Spleen (tissue), 7 donors: ENCODE measurements around the genes LRP6 and CREBL2.

DNA sequence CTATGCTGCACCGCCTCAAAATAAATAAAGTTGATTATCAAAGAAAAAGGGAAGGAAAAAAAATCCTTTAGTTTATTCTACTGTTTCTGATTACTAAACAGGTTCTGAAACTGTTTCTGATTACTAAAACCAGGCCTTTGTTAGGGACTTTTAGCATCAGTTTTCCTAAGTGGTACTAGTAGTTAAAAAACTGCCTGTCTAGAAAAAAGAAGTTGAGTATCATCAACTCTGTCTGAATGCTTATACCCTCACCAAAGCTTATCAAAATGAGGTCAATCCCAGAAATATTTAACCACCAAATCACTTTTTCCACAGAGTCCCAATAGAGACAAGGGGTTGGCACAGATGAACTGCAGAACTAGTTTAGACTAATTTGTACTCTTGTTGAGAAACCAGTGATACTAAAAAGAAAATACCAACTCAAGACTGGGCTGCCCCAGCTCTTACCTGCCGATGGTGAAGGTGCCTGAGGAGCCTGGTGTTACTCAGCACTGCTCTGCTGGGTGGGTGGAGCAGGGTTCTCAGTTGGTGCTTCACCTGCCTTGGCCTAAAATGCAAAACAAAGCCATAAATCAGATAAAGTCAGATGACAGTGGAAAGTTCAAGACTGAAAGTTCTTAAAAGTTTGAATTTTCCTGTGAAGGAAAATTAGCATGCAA lies 22.2 kb downstream of the YBX3 start:
- PRO-cap, 4 experiments = no peak in any of the 4 experiments
- RAMPAGE, long total RNA, 4 experiments = no peak in any of the 4 experiments

GRCh38 chr12:10703712-10704392 lies 19.3 kb downstream of the YBX3 start:
- PRO-cap, 4 experiments = no peak in any of the 4 experiments
- RAMPAGE, long total RNA, 4 experiments = no peak in any of the 4 experiments

DNA sequence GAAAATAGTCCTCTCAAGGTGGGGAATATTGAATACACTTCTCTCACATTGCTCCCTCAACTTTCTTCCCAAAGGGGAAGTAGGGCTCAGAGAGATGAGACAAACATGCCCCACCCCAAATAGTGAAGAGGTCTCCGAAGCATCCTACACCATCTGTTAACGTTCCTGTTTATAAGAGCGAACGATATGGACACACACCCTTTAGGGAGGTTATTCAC lies 1.6 kb downstream of the YBX3 start:
- PRO-cap, 4 experiments = peak in 4 of 4 experiments; most common minus-strand start position 146 of the sequence (in 3)
- RAMPAGE, long total RNA, 4 experiments = no peak in any of the 4 experiments

DNA sequence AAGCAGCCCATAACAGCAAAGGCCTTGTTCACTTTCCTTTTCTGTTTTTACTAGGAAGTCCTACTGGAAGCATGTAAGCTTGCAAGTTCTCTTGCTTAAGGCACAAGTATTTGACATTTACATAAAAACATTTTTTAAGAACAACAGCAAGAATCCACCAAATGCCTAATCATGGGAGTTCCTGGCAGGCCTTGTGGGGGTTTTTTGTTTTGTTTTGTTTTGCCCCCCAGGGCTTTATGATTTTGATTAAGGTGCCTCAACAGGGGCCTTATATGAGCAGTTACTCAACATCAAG lies 50.7 kb upstream of the PRB2 start:
- PRO-cap, 4 experiments = peak in 1 of 4 experiments; most common plus-strand start position 187 of the sequence (in 1)
- RAMPAGE, long total RNA, 4 experiments = no peak in any of the 4 experiments

DNA sequence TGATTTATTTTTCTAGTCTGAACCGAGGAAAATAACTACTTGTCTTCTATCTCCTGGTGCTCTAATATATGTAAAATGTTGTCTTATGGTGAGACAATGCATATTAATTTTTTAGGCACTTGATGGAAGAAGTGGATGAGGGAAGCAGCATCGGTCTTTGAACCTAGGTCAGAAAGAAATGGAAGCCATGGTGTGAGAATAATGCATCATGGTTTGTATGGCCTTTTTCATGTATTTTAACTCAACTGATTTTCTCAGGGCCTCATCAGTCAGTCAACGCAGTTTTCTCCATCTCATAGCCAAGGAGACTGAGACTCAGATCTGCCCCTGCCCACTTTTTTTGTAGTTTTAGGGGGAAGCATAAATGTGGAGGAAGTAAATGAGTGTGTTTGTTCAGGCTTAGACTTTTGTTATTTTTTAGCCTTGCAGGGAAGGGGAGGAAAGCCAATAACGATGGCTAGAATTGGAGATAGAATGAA lies 88.1 kb downstream of the ETV6 start:
- PRO-cap, 4 experiments = no peak in any of the 4 experiments
- RAMPAGE, long total RNA, 4 experiments = no peak in any of the 4 experiments

- PRO-cap, 4 experiments = no peak in any of the 4 experiments
- RAMPAGE, long total RNA, 4 experiments = no peak in any of the 4 experiments
Observed at GRCh38 chr12:11797902-11798605, 148.6 kb downstream of the ETV6 start.

- PRO-cap, 4 experiments = peak in 1 of 4 experiments; most common plus-strand start chr12:11839584 (in 1)
- RAMPAGE, long total RNA, 4 experiments = no peak in any of the 4 experiments
Observed at GRCh38 chr12:11838851-11840074, 189.8 kb downstream of the ETV6 start.

DNA sequence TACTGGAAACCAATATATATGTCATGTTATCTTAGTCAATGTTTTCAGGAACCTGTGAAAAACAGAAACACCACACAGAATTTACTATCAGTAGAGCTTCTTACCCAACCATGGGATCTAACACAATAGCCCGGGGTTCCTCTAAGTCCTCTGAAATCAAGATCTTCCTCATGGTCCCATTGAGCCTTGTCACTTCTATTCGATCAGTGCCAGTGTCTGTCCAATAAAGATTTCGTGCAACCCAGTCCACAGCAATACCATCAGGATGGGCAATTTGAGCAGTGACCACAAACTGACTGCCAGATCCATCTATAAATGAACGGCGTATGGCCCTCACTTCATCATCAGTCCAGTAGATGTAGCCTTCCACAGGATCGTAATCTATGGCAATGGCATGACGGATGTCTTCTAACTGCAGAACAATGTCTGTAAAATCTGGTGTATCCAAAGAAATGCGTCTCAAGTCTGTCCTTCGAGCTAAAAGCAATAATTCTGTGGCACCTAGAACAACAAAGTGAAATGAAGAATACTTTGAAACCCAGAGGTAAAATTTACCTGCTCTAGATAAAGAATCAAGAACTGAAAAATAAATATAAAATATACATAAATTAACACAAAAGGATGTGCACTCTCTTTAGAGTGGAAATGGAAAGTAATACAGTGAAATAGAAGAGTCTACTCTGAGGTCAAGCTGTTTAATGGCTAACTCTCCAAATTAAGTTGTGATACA lies 85.7 kb downstream of the LRP6 start:
- PRO-cap, 4 experiments = no peak in any of the 4 experiments
- RAMPAGE, long total RNA, 4 experiments = start-site peak on the minus strand in 1 of 4 experiments, centred at position 289 of the sequence, 16 reads per replicate

DNA sequence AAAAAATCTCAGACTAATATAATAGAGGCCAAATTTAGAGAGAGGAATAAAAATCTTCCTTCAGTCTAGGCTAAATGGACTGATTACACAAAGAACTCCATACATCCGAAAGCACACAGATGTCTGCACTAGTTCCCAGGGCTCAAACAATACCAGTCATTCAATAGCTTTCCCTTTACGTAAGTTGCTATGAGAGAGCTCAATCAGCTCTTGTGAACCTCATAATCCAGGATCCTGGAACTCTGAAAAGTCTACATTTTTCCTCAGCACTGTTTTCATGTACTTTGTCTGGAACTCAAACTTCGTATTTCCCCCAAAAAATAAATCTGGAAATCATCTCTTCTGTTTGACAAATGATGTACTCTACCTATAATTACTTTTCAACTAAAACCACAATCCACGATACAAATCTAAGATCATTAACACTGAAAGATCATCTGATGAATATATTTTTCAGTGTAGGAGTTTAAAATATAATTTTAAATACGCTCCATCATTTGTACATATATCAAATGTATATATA lies 25.8 kb downstream of the LRP6 start:
- PRO-cap, 4 experiments = no peak in any of the 4 experiments
- RAMPAGE, long total RNA, 4 experiments = no peak in any of the 4 experiments

DNA sequence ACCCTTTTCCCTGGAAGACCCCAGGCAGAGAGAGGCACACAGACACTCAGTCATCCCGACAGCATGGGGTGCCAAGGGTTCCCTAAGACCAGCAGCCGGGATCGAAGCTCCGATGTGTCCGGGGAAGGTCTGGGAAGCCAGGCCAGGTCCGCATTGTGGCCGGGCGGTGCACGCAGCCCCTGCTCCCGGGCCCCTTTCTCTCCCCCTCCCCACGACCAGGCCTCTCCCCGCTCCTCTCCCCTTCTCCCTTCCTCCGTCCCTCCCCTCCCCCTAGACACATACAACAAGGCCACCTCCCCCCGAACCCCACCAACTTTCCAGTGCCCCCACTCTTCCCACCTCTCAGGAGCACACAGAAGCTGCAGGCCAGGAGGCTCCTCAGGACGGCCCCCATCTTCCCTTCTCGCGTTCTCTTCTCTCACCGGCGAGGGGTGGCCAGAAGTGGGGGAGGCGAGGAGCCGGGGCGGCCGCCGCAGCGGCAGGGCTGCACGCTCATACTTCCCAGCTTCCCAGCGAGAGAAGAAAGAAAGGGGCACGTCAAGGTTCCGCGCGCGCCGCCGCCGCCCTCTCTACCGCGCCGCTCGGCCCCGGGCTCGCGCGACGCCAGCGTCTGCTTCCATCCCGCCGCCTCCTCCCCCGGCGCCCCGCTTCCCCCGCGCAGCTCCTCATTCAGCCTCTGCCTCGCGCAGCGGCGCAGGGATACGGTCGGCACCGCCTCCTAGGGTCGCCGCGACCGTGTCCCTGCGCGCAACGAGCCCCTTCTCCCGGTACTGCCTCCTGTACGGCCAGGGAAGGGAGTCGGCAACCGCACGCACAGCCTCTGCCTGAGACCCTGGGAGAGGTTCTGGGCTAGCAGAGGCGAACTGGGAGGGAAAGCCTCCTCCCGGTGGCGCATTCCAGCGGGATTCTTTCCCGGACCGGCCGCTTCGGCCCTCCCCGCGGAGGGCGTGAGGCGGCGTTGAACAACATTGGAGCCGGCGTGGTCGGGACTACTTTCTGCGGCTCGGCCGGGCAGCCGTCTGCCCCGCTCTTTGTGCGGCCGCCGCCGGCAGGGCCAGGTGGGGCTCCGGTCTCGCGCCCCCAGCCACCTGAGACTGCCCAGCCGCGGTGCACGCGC lies at the start of gene LRP6:
Gene LRP6, minus strand, starts transcription at position 703 of the 1,117 bp plus-strand sequence.
- PRO-cap, 4 experiments = peak in 4 of 4 experiments; most common plus-strand start position 992 of the sequence (in 4); most common minus-strand start position 650 of the sequence (in 2)
- RAMPAGE, long total RNA, 4 experiments = no peak in any of the 4 experiments

DNA sequence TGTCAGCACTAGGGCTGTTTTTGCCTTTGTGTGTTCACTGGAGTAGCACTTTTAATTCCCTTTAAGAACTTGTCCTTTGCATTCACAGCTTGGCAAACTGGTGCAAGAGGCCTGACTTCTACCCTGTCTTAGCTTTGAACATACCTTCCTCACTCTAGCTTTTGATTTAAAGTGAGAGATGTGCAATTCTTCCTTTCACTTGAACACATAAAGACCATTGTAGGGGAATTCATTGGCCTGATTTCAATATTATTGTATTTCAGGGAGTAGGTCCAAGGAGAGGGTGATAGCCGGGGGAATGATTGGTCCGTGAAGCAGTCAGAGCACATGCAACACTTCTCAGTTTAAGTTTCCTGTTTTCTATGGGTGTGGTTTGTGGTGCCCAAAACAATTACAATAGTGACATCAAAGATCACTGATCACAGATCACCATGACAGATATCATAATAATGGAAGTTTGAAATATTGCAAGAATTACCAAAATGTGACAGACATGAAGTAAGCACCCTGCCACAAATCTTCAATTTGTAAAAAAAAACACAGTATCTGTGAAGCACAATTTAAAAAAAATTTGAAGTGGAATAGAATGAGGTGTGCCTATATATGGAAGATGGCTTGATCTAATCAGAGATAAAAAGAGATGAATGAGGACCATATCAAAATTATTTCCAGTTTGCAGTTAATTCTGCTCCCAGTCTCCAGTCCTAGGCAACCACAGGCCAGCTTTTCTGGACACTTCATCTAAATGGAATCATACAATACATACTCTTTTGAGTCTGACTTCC lies 23.1 kb downstream of the BORCS5 start:
- PRO-cap, 4 experiments = peak in 1 of 4 experiments; most common minus-strand start position 320 of the sequence (in 1)
- RAMPAGE, long total RNA, 4 experiments = no peak in any of the 4 experiments

DNA sequence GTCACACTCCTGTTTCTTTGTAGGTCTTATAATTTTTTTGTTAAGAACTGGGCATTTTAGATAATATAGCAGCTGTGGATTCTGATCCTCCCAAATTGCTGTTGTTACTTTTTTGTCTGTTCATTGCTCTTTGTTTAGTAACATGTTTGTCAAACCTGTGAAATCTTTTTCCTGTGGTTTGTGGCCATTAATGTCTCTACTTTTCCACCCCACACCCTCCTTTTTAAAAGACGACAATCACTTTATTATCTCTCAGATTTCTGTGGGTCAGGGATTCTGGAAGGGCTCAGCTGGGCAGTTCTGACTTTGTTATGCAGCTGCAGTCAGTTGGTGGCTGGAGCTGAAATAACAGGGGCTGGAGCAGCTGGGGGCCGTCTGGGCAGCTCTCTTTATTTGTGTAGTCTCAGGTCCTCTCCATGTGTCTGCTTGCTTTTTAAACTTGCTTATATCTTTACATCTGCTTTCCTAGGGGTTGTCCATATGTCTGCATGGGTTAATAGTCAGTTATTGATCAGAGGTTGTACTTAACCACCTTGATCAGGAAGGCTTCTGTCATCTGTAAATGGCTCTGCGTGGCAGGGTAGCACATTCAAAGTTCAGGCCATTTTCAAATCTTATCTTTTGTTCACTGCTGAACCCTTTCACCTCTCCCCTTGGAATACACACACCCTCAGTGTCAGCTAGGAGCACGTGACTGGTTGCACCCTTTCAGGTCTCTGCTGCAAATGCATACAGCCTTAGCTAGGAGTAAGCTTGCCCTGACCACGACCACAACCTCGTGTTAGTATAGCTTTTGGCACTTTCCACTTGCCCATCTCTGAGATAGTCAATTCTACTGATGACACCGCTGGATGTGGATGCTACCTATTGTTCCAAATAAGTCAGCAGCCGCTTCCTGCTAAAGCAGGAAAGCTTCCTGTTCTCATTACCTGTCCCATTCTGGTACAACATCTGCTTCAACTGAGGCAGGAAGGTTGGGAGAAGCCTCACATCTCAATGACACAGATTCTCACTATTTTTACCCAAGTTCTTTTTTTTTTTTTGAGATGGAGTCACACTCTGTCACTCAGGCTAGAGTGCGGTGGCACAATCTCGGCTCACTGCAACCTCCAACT lies 28.0 kb downstream of the BORCS5 start:
- PRO-cap, 4 experiments = no peak in any of the 4 experiments
- RAMPAGE, long total RNA, 4 experiments = no peak in any of the 4 experiments

- PRO-cap, 4 experiments = peak in 1 of 4 experiments; most common plus-strand start chr12:12456914 (in 1); most common minus-strand start chr12:12456743 (in 1)
- RAMPAGE, long total RNA, 4 experiments = no peak in any of the 4 experiments
Observed at GRCh38 chr12:12456449-12457152, 99.7 kb downstream of the BORCS5 start.

DNA sequence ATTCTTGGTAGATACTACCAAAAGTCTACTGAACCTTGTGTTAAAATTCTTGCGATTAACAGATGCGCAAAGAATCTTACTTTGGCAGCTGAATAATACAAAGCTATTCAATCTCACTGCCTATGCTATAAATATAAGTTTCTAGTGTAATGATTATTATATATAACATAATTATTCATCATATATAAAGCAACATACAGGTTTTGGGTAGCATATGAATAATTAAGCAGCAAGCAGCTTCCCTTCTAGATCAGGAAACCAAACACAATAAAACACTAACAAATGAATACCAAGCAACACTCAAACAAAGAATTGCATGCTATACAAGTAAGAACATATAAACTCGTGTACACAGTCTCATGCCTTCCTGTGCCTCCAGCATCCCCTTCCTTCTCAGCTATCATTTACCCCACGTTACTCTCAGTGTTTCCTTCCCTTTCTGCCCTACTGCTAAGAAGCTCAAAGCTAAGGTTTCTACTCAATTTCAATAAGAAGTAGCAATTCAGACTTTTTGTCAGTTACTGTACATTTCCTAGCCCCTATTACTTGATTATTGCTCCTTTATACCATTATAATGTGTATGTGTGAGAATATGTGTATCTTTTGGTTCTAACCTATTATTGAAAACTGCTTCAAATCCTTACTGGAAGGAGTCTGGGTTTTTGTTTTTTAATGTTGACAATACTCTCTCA lies 81.1 kb downstream of the DUSP16 start:
- PRO-cap, 4 experiments = peak in 1 of 4 experiments; most common plus-strand start position 364 of the sequence (in 1)
- RAMPAGE, long total RNA, 4 experiments = no peak in any of the 4 experiments

DNA sequence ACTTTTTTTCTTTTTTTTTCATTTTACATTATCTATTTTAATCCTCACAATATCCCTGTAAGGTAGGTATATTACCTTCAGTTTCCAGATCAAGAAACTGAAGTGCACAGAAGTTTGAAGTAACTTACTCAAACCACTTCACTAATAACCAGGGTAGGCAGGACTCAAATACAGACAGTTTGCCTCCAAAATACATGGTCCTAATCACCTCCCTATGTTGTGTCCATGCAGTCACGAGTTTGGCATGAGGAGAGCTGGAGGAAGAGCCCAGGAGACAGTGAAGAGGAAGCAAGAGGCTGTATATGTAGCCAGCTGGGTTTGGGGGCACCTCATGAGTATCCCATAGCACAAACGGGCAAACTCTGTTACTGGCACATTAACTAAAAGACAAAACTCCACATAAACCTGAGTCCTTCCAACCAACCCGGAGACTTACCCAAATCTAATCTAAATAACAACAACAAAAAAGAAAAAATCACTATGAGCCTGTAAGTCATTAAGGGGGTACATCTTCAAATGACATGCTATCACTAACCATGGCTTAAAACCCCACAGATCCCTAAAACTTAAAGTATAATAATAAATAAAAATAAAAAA lies 79.2 kb downstream of the DUSP16 start:
- PRO-cap, 4 experiments = no peak in any of the 4 experiments
- RAMPAGE, long total RNA, 4 experiments = no peak in any of the 4 experiments

GRCh38 chr12:12558316-12559594 lies 3.9 kb downstream of the DUSP16 start:
- PRO-cap, 4 experiments = no peak in any of the 4 experiments
- RAMPAGE, long total RNA, 4 experiments = no peak in any of the 4 experiments

DNA sequence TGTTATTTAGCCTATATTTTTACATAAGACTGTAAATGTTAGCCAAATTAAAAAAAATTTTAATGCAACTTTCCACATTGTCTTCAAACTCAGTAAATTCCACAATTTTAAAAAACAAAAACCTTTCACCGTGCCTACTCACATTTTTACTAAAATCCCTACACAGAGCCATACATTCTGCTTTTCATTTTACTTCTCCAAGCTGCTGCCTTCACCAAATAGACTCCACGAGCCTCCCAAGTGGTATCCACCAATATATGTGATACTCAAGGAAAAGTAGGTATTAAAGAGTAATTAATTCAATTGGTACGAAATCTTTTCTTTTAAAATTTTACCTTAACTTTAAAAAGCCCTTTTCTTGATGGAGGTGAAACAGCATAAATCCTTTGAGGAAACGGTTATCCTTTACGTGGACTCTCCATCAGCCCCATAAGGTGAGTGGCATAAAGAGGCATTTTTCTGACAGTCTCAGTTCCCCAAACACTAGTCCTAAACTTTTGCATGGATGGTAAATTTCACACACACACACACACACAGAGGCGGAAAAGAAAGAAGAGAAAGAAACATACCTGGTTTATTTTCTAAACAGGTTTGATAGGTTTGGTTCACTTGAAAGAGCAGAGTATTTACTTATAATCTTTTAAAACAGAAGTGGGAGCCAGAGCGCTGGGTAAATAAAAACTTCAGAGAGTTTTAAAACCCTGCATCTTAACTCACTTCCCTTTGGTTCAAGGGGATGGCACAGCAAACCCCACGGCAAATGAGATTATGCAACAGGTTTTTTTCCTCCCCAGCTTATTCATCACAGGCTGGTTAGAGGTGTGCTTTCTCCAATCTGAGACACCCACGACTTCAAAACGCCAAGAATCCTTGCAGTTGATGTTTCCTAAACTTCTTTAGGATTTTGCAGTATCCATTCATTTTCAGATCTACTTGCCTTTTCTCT lies 2.0 kb downstream of the DUSP16 start:
- PRO-cap, 4 experiments = peak in 4 of 4 experiments; most common plus-strand start position 726 of the sequence (in 3); most common minus-strand start position 725 of the sequence (in 3)
- RAMPAGE, long total RNA, 4 experiments = no peak in any of the 4 experiments

GRCh38 chr12:12600656-12601293 lies 10.9 kb upstream of the CREBL2 start:
- PRO-cap, 4 experiments = peak in 2 of 4 experiments; most common minus-strand start chr12:12600734 (in 2)
- RAMPAGE, long total RNA, 4 experiments = no peak in any of the 4 experiments

- PRO-cap, 4 experiments = peak in 4 of 4 experiments; most common plus-strand start chr12:12611922 (in 4); most common minus-strand start chr12:12612233 (in 4)
- RAMPAGE, long total RNA, 4 experiments = start-site peak on the plus strand in 4 of 4 experiments, at chr12:12611849-12612088 at its widest, 85 to 1,712 reads per replicate
Observed at GRCh38 chr12:12611497-12612492, at the start of gene CREBL2. CREBL2 (plus strand) TSS chr12:12611876.

DNA sequence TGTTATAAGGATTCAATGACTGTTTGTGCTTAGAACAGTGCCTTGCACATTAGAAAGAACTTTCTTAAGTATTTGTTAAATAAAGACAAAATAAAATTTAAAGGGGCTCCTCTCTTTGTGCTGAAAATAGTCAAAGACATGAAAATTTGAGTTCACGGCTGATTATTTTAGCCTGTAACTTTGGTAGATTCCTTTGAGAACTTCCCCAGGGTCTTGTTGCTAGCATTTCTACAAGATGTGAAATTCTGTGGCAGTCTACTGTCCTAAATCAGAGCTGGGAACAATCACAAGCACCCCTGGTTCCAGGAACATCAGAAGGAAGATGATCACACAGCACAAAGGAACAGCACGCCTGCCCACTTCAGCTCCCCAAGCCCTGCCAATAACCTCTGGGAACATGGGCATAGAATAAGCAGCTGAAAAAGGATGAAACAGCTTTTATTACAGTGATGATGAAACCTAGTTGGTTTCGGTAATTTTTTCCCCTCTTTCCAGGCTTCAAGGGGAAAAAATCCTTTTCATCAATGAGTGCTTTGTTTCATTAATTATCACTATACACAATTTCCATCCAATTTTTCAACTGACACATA lies 12.3 kb downstream of the GPR19 start:
- PRO-cap, 4 experiments = no peak in any of the 4 experiments
- RAMPAGE, long total RNA, 4 experiments = no peak in any of the 4 experiments